Skeletal muscle tissue (tissue), 7 donors: ENCODE measurements around a stretch of chr15.

- PRO-cap, 3 experiments = no peak in any of the 3 experiments
- RAMPAGE, long total RNA = no peak
- RRBS, 2 experiments = no CpG with 5 or more reads among the region's 7 CpGs
These were observed 889.7 kb upstream of the NR2F2 start for GRCh38 chr15:95440626-95441326.

DNA sequence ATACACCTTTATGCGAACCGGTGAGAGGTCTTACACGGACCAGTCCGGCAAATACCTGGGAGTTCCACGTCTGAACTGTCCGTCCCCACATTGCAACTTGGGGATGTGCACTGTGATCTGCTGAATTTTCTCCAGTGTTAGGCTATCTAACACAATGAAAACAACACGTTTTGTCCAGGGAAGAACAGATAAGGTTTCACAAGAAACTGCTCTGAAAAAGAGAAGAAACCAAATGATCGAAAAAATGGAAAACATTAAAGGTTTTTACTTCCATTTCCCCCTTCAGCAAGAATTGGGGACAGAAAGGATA, 868.2 kb upstream of the NR2F2 start:
- PRO-cap, 3 experiments = no peak in any of the 3 experiments
- RAMPAGE, long total RNA = no peak
- RRBS, 2 experiments = no CpG with 5 or more reads among the region's 8 CpGs

DNA sequence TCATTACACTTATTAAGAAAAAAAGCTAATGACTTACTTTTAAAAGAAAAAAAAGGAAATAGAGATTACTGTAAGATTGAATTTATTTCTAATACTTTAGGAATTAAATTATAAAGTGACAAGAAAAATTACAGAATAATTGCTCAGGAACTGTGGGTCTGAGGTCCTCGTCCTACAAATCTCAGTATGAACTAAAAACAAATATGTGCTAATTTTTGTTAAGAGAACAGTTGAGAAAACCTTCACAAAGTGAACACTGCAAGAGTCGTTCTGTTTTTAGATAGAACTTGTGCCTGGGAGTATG, 860.1 kb upstream of the NR2F2 start:
- PRO-cap, 3 experiments = no peak in any of the 3 experiments
- RAMPAGE, long total RNA = no peak
- RRBS, 2 experiments = no CpG with 5 or more reads among the region's 2 CpGs

DNA sequence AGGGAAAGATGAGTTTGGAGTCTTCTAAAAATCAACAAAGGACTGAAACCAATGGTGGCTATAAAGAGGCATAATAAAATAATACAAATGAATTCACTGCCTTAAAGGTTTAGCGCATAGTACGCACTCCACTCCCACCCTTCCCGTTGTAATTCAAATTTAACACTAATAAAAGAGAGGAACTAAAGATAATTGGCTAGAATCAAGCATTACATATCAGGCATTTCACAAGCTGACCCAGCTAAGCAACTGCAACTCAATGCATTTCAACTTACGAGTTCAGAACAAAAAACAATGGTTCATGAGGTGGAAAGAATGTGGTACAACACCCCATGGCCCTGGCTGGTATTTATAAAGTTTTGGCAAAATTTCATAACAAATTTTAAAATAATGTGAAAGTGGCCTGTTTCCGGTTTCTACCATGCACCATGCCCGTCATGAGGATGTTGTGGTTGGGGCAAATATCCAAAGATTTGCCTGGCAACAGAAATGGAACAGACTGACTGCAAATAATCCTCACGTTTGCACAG, 455.4 kb upstream of the NR2F2 start:
- PRO-cap, 3 experiments = no peak in any of the 3 experiments
- RAMPAGE, long total RNA = no peak
- RRBS, 2 experiments = no CpG with 5 or more reads among the region's 7 CpGs

- PRO-cap, 3 experiments = peak in 1 of 3 experiments; most common plus-strand start chr15:96053658 (in 1)
- RAMPAGE, long total RNA = no peak
- RRBS, 2 experiments = 6 to 10% methylated on average over 6 of the region's 38 CpGs
These were observed 276.9 kb upstream of the NR2F2 start for GRCh38 chr15:96053206-96054393.

- PRO-cap, 3 experiments = no peak in any of the 3 experiments
- RAMPAGE, long total RNA = no peak
- RRBS, 2 experiments = 10 to 14% methylated on average over 3 of the region's 9 CpGs
These were observed 9.6 kb upstream of the NR2F2 start for GRCh38 chr15:96320989-96321247.

- PRO-cap, 3 experiments = peak in 2 of 3 experiments; most common plus-strand start chr15:96321466 (in 1); most common minus-strand start chr15:96322257 (in 1)
- RAMPAGE, long total RNA = no peak
- RRBS, 2 experiments = 2 to 3% methylated on average over 28 to 34 of the region's 72 CpGs
These were observed 8.9 kb upstream of the NR2F2 start for GRCh38 chr15:96321248-96322374.

- PRO-cap, 3 experiments = peak in 2 of 3 experiments; most common minus-strand start chr15:96326688 (in 1)
- RAMPAGE, long total RNA = no peak
- RRBS, 2 experiments = no CpG with 5 or more reads among the region's 43 CpGs
These were observed 3.7 kb upstream of the NR2F2 start for GRCh38 chr15:96326521-96327453.

GRCh38 chr15:96340203-96340348, 9.6 kb downstream of the NR2F2 start:
- PRO-cap, 3 experiments = no peak in any of the 3 experiments
- RAMPAGE, long total RNA = no peak
- RRBS, 2 experiments = no CpG with 5 or more reads among the region's 2 CpGs

DNA sequence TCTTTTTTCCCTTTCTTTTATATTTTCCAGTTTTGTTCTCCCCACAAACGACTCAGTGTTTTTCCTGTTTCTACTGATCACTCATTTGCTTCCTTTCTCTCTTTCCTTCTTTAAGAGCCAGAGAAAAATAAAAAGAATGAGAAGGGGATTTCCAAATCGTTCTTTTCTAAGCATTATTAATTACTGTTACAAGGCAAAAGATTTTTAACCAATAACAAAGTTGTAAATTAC, 19.7 kb downstream of the NR2F2 start:
- PRO-cap, 3 experiments = no peak in any of the 3 experiments
- RAMPAGE, long total RNA = no peak
- RRBS, 2 experiments = no CpG with 5 or more reads among the region's 2 CpGs

- PRO-cap, 3 experiments = no peak in any of the 3 experiments
- RAMPAGE, long total RNA = no peak
- RRBS, 2 experiments = 15 to 18% methylated on average over 12 of the region's 38 CpGs
These were observed 31.0 kb downstream of the NR2F2 start for GRCh38 chr15:96361304-96362054.

GRCh38 chr15:96896952-96897410, 566.5 kb downstream of the NR2F2 start:
- PRO-cap, 3 experiments = no peak in any of the 3 experiments
- RAMPAGE, long total RNA = no peak
- RRBS, 2 experiments = no CpG with 5 or more reads among the region's 4 CpGs

DNA sequence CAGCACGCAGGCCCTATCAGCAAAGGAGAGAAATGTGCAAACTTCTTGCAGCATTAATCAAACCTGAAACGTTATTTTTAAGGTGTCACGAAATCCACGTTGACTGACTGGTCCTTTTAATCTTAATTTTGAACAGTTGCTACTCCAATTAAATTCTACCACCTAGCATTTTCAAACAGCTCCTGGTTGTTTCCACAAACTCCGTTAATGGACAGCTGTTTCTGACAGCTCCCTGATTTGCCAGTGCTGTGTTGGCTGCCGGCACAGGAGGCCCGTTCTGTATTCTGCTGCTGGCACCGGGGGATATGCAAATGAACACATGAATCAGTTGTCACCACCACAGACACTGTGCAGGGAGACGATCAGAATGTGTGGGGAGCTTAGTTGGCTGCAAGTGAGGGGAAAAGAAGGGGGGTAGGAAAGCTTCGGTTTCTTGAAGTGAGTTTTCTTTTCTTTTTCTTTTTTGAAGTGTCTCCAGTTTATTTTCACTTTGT, 438.7 kb upstream of the ARRDC4 start:
- PRO-cap, 3 experiments = peak in 2 of 3 experiments; most common plus-strand start position 353 of the sequence (in 2); most common minus-strand start position 209 of the sequence (in 1)
- RAMPAGE, long total RNA = start-site peak on the minus strand centred at position 237 of the sequence, 106 bp wide, 13 and 7 reads in 2 replicates
- RRBS, 2 experiments = 0% methylated on average over 1 of the region's 10 CpGs; no CpG with 5 or more reads in 1 of the 2 experiments

- PRO-cap, 3 experiments = no peak in any of the 3 experiments
- RAMPAGE, long total RNA = no peak
- RRBS, 2 experiments = no CpG with 5 or more reads among the region's 3 CpGs
These were observed 281.8 kb upstream of the ARRDC4 start for GRCh38 chr15:97678542-97679209.

DNA sequence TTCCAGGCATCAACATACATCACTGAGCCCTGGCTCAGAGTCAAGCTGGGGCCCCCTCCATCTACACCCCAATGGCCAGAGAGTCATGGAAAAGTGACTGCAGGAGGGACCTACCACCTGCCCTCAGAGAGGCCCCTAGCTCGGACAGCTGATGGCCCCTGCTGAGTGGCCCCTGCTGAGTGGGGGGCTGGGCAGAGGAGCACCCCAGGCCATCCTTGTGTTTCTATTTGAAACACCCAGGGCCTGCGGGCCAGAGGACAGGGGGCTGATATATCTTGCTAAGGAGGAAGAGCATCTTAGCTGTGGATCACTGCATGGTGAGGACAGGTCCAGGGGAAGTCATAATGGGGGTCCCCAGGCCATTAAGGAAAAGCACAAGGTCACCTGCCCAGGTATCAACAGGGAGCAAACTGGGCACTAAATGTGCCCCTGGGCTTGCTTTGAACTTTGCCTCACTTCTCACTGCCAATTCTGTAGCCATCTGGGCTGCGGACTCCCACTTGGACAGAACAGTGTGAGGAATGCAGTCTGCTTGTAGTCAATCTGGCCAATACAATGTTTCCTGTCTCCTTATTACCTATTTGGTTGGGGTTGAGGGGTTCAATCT, 21.1 kb downstream of the ARRDC4 start:
- PRO-cap, 3 experiments = peak in 1 of 3 experiments; most common plus-strand start position 295 of the sequence (in 1)
- RAMPAGE, long total RNA = no peak
- RRBS, 2 experiments = no CpG with 5 or more reads among the region's 3 CpGs

DNA sequence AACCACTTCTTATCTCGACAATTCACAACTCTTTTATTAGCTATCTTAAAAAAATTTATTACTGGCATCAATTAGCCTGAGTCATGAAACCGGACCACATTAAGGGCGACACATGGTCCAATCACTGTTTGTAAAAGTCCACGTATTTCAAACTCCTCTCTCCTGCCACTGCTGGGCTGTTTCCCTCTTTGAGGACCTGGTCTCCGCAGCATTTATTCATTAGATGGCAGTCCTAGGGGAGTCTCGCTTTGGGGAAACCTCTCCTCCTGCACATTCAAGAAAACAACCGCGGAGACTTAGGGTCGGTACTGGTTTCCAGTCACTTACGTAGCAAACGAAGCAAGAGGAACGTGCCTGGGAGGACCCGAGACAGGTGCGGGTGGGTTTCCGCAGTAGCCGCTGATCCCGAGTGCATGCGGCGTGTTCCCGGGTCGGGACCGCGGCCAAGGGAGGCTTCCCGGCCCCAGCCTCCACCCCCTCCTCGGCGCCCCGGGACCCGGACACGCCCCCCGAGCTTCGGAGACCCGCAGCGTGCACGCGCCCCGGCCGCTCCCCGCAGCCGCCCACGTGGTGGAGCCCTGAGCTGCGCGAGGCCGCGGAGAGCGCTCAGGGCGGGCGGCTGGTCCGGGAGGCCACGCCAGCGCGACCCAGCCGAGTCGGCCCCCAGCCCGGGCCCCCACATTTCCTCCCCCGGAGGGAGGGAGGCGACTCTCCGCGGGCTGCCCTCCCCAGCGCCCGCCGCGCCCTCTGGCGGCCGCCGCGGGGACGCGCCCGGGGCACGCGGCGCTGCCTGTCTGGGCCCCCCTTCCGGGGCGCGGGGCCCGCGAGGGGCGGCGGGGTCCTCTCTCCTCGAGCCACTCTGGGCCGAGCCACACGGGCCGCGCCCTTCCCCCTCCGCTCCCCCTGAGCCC, 1.2 kb upstream of the IGF1R start:
- PRO-cap, 3 experiments = peak in 2 of 3 experiments; most common plus-strand start position 599 of the sequence (in 1); most common minus-strand start position 483 of the sequence (in 1)
- RAMPAGE, long total RNA = no peak
- RRBS, 2 experiments = 2 to 3% methylated on average over 49 of the region's 85 CpGs

DNA sequence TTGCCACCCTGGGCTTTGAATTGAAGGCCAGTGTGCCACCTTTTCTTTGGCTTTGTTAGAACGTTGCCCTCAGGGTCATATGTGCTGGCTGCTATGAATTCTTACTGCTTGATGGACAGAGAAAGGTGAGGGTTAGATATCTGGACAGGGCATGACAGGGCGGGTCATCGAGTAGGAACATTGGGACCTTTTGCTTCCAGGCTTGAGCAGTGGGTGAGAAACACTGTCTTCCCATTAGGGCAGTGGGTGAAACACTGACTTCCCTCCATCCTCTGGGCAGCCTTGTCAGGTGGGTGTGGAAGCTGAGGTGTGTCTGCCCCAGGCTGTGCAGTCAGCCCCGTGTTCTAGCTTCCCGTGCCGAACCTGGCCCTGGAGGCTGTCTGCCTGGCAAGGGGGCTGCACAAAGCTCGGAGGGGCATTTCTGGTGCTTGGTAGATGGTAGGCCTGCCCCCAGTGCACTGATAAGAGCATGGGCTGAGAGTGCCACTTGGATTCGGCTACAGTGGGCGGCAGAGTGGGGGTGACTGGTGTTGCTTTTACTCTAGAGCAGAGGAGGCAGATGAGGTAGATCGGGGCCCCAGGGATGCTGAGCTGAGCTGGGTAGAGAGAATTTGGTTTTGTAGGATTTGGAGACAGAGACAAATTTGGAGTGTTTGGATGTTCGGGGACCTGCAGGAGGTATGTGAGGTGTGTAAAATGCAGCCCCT, 21.2 kb downstream of the IGF1R start:
- PRO-cap, 3 experiments = no peak in any of the 3 experiments
- RAMPAGE, long total RNA = no peak
- RRBS, 2 experiments = no CpG with 5 or more reads among the region's 11 CpGs

DNA sequence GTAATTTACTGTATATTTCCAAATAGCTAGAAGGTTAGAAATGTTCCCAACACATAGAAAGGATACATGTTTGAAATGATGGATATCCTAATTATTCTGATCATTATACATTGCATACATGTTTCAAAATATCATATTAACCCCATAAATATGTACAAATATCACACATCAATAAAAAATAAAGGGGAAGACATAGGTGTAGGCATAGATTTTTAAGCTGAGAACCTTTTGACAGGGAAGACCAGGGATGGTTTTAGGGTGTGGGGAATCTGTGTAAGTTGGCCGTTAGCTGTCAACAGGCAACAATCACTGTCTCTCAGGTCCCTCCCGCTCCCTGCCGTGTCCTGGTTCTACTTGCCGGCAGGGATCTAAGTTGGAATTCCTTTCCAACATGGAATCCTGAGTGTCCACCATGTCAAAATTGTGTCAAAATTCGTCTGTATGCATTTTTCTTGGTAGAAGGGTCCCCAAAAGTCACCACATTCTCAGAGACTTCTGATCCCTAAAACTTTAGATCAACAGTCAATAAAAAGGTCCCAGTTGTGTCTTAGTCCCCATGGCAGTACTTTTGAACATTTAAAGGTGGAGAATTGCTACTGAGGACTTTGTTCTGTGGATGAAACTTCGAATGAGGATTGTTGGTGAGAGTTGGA, 122.2 kb downstream of the IGF1R start:
- PRO-cap, 3 experiments = no peak in any of the 3 experiments
- RAMPAGE, long total RNA = no peak
- RRBS, 2 experiments = no CpG with 5 or more reads among the region's 6 CpGs

GRCh38 chr15:98777232-98777944, 129.0 kb downstream of the IGF1R start:
- PRO-cap, 3 experiments = no peak in any of the 3 experiments
- RAMPAGE, long total RNA = no peak
- RRBS, 2 experiments = no CpG with 5 or more reads among the region's 14 CpGs

DNA sequence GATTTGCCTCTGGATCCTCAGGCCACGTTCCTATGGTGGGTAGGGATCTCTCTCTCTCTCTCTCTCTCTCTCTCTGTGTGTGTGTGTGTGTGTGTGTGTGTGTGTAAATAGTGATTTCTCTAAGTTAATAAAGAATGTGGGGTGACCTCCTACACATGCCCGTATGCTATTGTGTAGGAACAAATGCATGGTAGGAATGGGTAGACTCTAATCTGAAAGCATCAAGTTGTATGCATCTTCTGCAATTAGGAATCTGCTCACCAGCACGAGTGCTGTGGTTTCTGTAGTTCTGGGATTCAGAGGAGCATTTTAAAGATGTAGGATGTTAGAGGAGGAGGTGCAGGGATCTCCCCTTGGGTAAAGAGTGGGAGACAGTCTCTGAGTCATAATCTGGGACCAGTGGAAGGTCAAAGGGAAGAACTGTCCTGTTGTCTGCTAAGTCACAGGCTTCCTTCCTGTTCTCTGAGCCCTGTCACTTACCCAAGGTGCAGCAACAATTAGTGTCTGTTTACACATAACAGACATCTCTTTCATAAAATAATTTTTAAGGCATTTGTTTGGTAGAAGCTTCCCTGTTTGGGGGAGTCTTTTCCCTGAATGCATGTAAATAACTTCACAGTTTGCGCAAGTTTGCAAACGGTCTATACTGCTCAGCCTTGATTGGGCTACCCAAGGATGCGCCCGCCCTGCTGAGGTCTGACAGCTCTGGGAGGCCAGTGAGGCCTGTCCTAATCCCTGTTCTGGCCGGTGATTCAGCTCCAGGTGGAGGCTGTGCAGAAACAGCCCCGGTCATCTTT, 139.8 kb downstream of the IGF1R start:
- PRO-cap, 3 experiments = no peak in any of the 3 experiments
- RAMPAGE, long total RNA = no peak
- RRBS, 2 experiments = 22% methylated on average over 1 of the region's 9 CpGs; no CpG with 5 or more reads in 1 of the 2 experiments